Right cardiac atrium (tissue), 1 donor: ENCODE measurements around a stretch of chr6.

DNA sequence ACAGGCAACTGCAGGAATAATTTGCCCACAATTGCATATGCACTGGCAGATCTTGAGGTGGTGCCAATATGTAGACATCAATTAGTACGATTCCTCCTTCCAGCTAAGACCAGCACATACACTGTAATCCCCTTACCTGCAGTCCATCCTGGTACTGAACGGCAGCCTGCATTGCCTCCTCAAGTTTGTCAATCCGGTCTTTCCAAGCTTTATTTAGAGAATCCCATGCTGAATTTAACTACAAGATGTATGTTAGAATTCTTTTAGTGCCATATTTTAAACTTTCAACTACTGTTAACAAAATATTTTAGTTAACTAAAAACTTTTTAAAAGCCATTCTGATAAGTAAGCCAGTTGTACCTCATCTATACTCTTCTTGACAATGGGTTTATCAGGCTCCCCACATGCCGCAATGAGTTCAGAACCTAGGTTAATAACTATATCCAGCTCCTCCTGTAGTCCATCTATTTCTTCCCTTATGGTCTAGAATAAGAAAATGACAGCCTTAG lies 259.0 kb upstream of the COL21A1 start:
- PRO-cap: no peak

DNA sequence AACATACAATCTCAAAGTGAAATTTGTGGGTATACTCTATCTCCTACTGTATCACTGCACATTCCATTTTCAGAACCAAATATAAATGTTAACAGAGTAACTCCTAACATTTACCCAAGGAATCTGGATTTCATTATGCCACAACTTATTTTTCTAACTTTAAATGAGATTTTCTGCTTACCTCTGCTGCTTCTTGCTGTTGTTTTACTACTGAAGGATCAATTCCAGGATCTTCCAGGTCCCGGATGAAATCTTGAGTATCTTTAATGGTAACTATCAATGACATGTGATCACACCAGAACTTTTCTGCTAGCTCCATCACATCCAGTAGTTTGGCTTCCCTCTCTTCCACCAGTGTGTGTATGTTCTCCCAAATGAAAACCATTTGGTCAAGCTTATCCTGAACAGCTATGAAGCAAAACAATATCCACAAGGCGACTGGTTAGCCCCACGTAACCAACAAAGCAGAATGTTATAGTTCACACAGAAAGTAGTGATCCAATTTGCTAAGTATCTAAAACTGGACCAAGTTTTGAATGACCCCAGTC lies 261.0 kb upstream of the COL21A1 start:
- PRO-cap: no peak

DNA sequence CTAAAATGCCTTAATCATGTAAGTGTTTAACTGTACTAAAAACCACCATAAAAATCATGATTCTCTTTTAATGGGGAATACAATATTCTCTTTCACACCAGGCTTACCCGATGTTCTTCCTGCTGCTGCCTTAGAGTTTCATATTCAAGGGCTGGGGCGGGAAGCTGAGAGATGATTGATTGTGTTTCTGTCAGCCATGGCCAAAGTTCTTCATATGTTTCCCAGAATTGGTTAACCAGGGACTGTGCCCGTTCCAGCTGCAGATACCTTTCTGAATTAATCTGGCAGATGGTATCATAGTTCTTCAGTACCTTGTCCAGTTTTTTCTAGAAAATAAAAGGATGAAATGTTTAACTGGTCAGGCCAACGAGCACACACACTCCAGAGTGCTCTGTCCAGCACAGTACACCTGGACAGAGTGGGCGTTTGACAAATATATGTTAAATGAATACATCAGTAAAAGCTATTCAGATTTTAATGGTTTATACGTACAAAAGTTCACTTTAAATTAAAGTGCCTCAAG lies 268.0 kb upstream of the COL21A1 start:
- PRO-cap: no peak

- PRO-cap: unidirectional peak, plus-strand start at chr6:56542499; bidirectional peak, plus-strand start at chr6:56542662, minus-strand start at chr6:56542546; bidirectional peak, plus-strand start at chr6:56542999, minus-strand start at chr6:56542884
Observed at GRCh38 chr6:56542281-56543133, 295.1 kb upstream of the COL21A1 start.

DNA sequence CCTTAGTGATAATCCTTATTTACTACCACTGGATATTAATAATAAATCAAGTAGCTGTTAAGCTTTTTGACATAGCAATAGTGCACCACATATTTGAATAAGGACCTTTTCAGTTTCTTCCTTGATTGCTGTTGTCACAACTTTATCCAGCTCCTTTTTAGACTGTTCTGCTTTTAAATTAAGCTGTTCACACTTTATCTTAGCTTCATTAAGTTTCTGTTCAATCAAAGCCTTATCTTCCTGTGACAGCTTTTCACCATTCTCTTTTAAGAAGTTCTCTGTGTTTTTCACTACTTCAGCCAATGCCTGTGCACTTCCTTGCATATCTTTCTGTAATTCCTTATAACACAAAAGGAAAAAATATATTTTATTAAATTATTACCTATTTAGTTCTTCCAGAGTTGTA lies 351.0 kb upstream of the COL21A1 start:
- PRO-cap: no peak

- PRO-cap: no peak
Observed at GRCh38 chr6:56614322-56614859, 340.2 kb downstream of the DST start.

DNA sequence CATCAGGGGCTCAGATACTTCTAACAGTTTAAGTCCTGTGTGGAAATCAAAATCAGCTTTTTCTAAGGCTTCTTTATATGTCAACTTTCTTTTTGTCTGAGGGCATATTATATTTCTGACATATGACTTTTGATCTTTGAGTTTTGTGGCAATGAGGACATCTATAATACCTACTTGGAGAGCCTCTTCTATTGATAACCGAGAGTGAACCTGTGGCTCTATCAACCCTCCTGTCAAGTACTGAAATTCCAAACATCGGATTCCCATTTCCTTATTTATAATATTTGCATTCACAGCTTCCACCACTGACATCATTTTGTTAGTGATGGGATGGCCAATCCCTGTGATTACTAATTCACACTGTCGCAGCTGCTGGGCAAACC lies 339.1 kb downstream of the DST start:
- PRO-cap: no peak

DNA sequence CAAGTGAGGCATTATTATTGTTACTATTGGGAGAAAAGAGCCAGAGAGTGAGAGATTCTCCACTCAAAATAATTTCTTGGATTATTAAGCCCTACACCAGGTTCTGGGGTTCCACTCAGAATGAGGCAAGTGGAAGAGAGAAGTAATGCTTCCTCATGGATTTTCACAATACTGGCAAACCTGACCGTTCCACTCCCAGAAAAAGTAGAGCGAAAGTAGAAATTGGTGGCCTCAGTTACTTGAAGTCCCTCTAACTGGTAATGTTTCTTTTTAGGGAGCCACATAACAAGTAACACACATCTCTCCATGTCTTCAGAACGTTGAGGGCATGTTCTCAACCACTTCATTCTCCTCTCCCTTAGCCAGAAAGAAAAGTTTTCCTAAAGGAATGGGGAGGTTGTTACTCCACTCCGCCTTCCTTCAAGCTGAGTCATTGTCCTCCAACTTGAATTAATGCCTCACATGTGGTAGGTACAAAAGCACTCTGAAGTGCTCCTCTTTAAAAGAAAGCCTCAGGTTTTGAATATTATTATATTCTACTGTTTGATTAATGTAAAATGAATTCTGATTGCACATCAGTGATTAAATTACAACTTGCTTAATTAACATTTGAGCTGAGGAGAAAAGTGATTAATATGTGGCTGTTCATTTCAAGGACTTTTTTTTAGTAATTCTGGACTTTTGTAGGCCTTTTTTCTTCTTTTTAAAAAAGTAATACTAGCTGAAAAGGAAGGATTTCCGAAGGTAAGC lies 2.0 kb downstream of the BAG2 start:
- PRO-cap: no peak

DNA sequence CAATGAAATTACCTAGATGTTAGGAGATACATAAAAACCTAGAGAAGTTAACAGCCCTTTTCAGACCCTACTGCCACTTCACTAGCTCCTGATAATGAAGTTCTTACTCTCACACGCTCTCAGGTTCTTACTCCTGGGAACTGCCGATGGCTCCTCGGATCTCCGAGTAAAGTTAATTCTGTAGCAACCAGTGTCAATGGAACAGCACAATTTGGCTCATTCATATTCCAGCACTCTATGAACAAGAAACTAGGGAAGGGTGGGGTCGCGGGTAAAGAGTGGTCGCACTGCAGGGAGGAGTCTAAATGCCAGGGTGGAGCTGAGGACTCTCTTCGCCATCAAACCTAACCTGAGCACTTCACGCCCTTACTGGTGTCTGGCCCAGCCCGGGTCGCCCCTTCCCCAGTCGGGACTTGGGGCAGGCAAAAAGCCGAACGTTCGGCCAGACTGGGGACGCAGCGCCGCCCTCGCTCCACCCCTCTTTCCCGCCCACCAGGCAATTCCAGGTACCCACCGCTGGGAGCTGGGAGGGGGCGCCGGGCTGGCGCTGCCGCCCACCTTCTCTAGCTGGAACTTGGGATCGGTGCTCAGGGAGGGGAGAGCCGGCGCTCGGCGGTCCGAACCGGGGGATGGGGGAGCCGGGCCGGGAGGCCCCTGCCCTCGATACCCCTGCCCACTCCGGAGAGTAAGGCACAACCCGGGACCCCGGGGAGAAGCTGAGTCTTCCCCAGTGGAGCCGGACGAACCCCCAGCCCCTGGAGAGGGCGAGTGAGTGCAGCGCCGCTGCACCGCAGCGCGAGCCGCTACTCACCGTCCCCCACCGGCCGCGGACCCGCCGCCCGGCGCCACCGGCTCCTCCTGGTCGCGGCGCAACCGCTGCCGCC lies 653 bp downstream of the RAB23 start:
- PRO-cap: no peak

DNA sequence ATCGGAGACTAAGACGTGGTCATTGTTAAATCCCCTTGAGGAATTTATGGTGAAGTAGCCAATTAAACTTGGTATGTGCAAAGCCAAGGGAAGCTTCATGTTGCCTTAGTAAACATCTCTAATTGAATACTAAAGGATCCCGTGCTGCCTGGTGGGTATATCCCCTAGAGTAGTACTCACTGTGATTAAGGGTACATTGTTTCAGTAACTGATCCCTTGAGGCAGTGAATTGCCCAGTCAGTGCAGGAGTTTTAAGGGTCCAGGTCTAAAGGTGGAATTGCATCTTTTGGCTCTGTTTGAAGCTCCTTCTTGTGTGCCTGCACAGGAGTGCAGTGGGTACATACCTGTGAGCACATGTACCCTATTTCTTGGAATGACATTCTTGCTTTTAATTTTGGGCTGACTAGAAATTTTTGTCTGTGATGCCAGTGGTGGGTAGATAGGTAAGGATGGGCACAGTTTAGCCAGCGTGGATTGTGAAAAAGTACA lies 106.2 kb downstream of the PRIM2 start:
- PRO-cap: no peak

GRCh38 chr6:57432278-57432706 lies 114.9 kb downstream of the PRIM2 start:
- PRO-cap: no peak

GRCh38 chr6:57792741-57793214 lies 475.3 kb downstream of the PRIM2 start:
- PRO-cap: no peak

GRCh38 chr6:62516312-62516845 lies 230.4 kb upstream of the KHDRBS2 start:
- PRO-cap: no peak

DNA sequence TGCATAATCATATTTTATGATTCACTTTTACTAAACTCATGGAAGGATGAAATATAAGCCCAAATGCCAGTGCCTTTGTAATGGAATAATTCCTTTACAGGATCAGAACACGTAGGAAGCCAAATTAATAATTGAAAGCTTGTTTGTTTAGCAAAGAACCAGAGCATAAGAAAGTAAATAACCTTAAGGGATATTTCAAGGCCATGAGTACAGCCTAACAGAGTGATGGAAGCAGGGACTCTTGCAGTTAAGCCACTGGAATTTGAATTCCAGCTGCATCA lies 11.4 kb upstream of the PTP4A1 start:
- PRO-cap: no peak

DNA sequence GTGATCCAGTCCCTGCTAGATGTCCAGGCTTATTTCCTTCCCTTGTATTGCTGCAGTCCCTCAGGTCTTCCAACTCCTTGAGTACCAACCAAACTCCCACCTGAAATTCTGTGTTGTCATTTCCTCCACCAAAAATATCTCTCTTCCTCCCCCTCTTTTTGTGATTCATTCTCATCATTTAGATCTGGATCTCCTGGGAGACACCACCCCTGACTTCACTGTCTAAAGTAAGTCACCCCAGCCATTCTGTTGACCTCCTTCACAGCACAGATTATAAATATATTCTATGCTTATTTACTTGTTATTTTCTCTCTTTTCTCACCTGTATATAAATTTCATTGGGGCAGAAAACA lies 9.0 kb upstream of the PTP4A1 start:
- PRO-cap: no peak

- PRO-cap: no peak
Observed at GRCh38 chr6:63565348-63565978, 6.8 kb upstream of the PTP4A1 start.

GRCh38 chr6:63577820-63578239 lies 5.5 kb downstream of the PTP4A1 start:
- PRO-cap: no peak

GRCh38 chr6:63581616-63582849 lies 9.8 kb downstream of the PTP4A1 start:
- PRO-cap: no peak

DNA sequence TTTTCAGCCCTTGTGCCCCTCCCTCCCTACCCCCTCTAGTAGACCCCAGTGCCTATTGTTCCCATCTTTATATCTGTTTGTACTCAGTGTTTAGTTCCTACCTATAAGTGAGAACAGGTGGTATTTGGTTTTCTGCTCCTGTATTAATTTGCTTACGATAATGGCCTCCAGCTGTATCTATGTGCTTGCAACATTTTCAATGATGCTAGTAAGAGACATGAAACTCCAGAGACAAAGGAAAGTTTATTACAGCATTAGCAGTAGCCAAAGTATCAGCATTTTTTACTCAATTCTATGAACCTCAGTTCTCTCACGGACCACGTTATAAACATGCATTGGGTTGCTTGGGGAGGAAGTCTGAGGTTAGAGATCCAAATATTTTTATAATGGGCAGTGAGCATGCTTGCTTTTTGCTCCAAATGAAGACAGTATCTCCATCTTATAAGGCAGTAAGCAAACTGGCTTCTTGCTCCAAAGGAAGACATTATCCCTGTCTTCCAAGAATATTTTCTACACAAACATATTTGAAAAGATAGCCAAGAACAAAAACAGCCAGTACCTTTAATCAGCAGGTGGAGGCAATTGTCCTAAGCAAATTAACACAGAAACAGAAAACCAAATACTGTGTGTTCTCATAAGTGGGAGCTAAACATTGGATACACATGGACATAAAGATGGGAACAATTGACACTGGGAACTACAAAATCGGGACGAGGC lies 98.0 kb downstream of the PHF3 start:
- PRO-cap: no peak

DNA sequence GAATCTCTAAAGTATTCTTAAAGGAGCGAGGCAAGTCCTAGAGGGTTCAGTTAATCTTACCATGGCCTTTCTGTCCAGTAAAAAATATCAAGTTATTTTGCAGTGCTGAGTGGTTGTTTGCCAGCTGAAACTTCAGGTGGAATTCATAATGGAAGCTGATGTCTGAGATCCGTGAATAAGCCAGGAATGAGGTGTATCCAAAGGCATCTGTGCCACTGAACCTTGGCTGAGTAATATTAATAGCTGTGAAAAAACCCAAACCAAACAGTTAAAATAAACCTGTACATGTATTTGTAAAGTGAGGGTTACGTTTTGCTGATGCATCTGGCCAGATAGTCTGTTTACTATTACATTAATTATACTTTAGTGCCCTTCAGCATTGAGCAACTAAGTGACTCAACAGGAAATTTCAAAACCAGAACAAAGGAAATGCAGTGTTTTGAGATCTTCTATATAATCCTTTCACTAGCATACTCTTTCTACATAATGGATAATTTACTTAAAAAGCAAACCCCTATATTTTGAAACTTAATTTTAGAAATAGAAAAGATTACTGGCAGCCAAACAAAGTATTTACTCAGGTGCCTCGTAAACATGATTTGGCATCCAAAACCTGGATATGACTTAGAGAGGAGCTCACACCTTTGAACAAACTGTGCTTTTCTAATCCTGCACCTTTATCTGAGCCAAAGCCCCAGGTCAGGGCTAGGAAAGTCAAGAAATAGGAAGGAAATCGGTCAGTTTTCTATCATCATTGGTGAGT lies 170.7 kb downstream of the PHF3 start:
- PRO-cap: no peak